ENCODE data around the genes MVB12B and SH2D3C.

DNA sequence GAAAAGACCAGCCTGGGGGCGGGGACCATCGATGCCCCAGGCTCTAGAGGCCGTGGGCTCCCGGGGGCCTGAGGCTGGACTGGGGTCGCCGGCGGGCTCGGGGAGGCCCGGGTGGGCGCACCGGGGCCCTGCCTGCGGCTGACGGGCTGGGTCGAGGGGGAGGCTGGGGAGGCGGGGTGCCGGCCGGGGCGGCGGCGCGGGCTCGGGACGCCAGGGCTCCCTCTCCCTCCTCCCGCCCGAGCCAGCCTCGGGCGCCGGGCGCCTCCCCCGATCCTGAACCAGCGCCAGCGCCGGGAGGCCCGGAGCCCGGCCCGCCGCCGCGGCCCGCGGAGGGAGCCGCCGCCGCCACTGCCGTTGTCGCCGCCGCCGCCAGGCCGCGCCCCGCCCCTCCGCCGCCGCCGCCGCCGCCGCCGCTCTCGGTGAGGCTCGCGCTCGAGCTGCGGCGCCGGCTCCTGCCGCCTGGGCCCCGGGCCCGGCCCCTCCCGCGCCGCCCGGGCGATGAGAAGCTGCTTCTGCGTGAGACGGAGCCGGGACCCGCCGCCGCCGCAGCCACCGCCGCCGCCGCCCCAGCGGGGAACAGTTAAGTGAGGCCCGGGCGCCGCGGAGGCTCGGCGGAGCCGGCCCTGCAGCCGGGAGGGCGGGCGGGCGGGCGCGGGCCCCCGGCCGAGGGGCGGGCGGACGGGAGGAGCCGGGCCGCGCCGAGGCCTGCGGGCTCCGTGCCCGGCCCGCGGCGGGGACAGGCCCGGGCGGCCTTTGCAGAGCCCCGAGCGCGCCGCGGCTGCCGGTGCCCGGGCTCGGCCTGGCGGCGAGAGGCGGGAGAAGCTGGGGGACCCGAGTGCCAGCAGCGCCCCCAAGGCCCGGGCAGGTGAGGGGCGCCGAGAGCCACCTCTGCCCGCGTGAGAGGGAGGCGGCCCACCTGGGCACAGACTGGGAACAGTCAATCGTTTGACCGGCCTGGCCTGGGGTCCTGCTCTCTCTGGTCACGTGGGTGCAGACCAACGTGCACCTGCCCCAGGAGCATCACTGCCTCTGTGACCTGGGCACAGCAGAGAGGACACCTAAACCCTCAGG is at the start of gene MVB12B:
TSS of gene MVB12B (plus strand) at position 398 of the 1,071 bp plus-strand sequence.
- PRO-cap, 2 experiments, result peak in 2 of 2 experiments; most common plus-strand start position 230 of the sequence (in 1); most common minus-strand start position 252 of the sequence (in 1)
- RAMPAGE, long total RNA, 4 experiments, result no peak in any of the 4 experiments

GRCh38 chr9:126376240-126377194 is 49.9 kb downstream of the MVB12B start:
- PRO-cap, 2 experiments, result no peak in any of the 2 experiments
- RAMPAGE, long total RNA, 4 experiments, result no peak in any of the 4 experiments

DNA sequence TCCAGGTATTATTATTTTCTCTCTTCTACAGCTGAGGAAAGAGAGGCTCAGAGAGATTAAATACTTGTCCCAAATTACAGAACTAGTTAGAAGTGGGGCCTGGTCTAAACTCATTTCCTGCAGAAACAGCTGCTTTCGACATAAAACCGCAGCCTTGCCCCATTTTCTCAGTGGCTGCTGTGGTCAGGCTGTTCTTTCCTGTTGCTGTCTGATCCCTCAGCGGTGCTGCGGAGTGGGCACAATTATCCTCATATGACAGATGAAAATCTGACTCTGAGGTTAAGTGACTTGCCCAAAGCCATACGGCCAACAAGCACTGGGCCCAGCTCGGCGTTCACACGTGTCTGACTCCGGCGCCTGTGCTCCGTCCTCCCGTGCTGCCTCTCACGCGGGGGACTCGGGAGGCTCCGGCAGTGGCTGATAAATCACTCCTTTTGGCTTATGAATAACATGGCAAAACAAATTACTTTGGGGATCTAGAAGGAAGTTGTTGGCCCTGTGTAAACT is 142.7 kb upstream of the LMX1B start:
- PRO-cap, 2 experiments, result no peak in any of the 2 experiments
- RAMPAGE, long total RNA, 4 experiments, result no peak in any of the 4 experiments

- PRO-cap, 2 experiments, result no peak in any of the 2 experiments
- RAMPAGE, long total RNA, 4 experiments, result no peak in any of the 4 experiments
Observed at GRCh38 chr9:126763301-126763765, 41.5 kb upstream of the ZBTB43 start.

GRCh38 chr9:127183997-127184643 is 61.7 kb upstream of the ANGPTL2 start:
- PRO-cap, 2 experiments, result no peak in any of the 2 experiments
- RAMPAGE, long total RNA, 4 experiments, result no peak in any of the 4 experiments

DNA sequence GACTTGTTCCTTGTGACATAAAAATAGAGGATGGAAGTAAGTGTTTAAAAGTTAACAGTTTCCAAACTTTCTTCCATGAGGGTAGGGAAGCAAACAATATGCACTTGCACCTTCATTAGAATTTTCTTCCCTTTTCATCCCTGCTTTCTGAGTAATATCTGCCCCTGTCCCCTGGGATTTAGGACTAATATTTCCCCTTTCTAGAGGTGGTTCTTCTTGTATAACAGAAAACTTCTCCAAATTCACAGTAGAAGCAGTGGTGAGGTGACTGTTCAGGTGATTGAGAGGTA is 60.0 kb upstream of the SLC2A8 start:
- PRO-cap, 2 experiments, result no peak in any of the 2 experiments
- RAMPAGE, long total RNA, 4 experiments, result no peak in any of the 4 experiments

DNA sequence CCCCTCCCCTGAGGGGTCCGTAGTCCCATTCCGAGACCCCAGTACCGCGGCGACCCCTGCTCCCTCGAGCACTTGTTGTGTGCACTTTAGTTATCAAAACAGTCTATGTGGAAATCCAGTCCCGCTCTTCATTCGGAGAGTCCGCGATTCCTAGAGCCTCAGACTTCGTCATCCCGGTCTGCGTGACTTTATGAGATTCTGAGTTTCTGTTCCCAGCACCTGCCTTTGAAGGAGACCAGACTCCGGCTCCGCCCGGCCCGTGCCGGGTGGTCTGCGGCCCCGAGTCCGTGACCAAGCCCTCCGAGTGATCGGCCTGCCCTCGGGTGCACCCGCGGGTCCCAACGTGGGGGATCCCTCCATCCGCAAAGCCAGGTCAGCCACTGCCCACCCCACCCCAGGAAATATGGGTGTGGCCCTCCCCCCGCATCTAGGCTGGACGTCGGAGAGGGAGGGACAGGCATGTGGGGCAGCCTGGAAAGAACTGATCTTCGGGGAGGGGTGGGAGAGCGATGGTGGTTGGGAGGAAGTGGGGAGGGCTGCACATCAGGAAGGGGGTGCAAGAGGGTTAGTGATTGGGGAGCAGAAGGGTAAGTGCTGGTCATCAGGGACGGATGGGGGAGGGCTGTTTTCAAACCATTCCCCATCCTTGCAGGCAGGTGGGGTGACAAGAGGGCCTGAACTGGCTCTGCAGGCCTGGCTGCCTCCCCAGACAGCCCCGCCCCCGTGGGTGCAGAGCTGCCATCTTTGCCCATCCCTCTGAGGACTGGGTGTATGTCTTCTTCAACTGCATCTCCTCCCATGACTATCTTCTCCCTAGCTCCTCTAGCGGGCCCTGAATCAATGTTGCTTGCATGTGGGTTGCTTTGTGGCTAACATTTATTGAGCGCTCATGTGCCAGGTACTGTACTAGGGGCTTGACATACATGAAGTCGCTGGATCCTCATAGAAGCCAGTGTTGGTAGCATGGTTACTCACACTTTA is 693 bp downstream of the LRSAM1 start:
- PRO-cap, 2 experiments, result peak in 2 of 2 experiments; most common minus-strand start position 375 of the sequence (in 1)
- RAMPAGE, long total RNA, 4 experiments, result no peak in any of the 4 experiments

- PRO-cap, 2 experiments, result no peak in any of the 2 experiments
- RAMPAGE, long total RNA, 4 experiments, result no peak in any of the 4 experiments
Observed at GRCh38 chr9:127499909-127500242, 48.6 kb downstream of the LRSAM1 start.

DNA sequence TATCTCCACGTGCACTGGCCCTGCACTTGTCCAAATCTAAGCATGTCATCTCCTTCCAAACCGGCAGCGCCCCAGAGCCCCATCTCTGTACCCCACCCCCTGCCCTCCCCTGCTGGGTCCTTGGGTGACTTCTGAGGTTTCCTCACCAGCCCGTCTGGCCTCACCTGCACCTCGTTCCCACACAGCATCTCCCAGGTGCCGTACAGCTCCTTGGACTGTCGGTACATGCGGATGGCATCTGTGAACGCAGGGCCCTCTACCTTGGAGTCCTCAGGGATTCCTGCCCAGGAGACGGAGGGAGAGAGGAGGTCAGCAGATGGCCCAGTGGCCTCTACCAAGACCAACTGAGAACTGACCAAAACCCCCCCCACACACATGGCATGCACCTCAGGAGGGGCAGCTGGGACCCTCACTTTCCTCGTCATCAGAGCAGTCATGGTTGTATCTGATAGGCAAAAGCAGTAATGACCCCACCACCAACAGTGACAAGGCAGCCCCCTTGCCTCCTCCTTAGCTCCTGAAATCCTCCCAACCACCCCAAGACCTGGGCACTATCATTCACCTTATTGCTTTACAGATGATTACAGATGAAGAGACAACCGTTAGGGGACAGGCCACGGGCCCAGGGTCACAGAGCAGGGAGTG is 51.1 kb downstream of the NIBAN2 start:
- PRO-cap, 2 experiments, result no peak in any of the 2 experiments
- RAMPAGE, long total RNA, 4 experiments, result no peak in any of the 4 experiments

- PRO-cap, 2 experiments, result no peak in any of the 2 experiments
- RAMPAGE, long total RNA, 4 experiments, result no peak in any of the 4 experiments
Observed at GRCh38 chr9:127572858-127573419, 4.1 kb upstream of the NIBAN2 start.

DNA sequence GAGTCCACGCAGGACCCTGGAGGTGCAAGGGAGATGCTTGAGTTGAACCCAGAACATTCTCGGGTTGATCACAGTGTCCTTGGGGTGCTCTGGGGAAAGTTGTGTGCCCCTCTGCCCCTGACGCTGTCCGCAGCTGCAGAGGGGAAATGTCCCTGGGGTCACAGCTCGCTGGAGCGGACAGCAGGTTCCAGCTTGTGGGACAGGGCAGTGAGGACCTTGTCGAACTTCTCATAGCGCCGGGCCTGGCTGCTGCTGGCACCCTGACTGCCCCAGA is 3.4 kb upstream of the TOR2A start:
- PRO-cap, 2 experiments, result no peak in any of the 2 experiments
- RAMPAGE, long total RNA, 4 experiments, result no peak in any of the 4 experiments

DNA sequence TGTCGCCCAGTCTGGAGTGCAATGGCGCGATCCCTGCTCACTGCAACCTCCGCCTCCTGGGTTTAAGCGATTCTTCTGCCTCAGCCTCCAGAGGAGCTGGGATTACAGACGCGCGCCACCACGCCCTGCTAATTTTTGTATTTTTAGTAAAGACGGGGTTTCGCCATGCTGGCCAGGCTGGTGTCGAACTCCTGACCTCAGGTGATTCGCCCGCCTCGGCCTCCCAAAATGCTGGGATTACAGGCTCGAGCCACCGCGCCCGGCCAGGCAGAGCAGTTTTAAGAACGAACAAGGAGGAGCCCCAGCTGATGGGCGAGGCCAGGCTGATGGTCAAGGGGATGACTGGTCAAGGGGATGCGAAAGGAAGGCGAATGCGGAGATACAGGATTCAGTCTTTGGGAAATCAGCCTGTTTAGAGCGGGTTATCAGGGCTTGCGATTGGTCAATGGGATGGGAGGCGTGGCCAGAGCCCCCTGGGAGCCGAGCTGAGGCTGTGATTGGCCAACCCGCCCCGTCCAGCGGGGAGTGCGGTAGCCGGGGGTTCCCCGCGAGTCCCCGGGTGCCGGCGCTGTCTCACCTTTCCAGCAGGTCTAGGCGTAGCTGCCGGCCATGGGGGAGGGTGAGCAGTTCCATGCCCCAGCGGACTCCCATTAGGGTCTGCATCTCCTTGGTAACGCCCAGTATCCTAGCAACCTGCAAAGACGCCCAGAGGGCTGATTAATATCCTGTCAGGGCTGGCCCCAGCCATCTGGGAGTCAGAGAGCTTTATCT is 7.4 kb upstream of the TOR2A start:
- PRO-cap, 2 experiments, result no peak in any of the 2 experiments
- RAMPAGE, long total RNA, 4 experiments, result no peak in any of the 4 experiments

DNA sequence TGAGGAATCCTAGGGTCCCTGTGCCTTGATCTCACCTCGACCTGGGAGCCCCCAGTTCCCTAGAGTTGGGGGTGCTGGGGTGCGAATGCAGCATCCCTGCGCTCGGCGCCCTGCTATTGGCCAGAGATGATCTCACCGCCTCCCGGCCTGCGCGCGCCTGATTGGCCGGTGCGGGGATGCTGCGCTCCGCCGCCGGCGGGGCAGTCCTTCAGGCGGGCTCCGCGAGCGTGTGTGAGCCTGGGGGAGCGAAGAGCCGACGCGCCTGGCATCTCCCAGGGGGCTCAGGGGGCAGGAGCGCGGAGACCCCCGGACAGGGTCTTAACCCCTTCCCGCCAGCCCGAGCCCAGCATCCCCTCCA is 18.9 kb upstream of the TOR2A start:
- PRO-cap, 2 experiments, result no peak in any of the 2 experiments
- RAMPAGE, long total RNA, 4 experiments, result no peak in any of the 4 experiments

GRCh38 chr9:127777364-127778006 is 981 bp downstream of the SH2D3C start:
- PRO-cap, 2 experiments, result no peak in any of the 2 experiments
- RAMPAGE, long total RNA, 4 experiments, result no peak in any of the 4 experiments

- PRO-cap, 2 experiments, result peak in 1 of 2 experiments; most common minus-strand start chr9:127778726 (in 1)
- RAMPAGE, long total RNA, 4 experiments, result start-site peak on the minus strand in 4 of 4 experiments, at chr9:127778643-127778748 at its widest, 14 to 45 reads per replicate
Observed at GRCh38 chr9:127778269-127779163, at the start of gene SH2D3C. Gene SH2D3C (minus strand): TSS chr9:127778666.

DNA sequence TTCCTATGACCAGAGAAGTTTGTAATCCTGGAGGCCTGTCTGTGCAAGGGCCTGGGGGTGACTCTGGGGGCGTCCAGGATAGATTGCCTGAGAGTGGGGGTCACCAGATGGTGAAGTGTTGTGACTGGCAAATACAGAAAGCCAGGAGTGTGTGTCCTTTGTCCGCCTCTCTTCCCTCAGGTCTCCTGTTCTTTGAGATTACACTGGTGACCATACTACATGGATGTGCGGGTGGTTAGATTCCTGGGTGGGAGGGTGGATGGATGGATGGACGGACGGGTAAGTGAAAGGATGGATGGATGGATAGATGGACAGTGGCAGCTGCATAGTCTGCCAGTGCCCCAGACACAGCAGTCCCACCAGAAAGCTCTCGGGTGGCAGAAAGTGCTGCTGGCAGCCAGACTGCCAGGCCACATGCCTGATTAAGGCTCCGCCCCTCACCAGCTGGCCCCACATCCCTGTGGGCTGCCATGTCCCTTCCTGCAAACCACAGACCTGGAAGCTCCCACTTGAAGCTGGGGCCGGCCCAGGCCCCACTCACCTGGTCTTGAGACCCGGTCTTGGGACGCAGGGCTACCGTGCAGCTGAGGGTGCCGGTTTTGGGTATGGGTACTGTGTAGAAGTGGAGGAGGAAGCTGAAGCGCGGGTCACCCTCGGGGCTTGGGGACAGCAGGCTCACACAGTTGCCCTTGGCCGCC is 15.0 kb downstream of the FPGS start:
- PRO-cap, 2 experiments, result no peak in any of the 2 experiments
- RAMPAGE, long total RNA, 4 experiments, result no peak in any of the 4 experiments

DNA sequence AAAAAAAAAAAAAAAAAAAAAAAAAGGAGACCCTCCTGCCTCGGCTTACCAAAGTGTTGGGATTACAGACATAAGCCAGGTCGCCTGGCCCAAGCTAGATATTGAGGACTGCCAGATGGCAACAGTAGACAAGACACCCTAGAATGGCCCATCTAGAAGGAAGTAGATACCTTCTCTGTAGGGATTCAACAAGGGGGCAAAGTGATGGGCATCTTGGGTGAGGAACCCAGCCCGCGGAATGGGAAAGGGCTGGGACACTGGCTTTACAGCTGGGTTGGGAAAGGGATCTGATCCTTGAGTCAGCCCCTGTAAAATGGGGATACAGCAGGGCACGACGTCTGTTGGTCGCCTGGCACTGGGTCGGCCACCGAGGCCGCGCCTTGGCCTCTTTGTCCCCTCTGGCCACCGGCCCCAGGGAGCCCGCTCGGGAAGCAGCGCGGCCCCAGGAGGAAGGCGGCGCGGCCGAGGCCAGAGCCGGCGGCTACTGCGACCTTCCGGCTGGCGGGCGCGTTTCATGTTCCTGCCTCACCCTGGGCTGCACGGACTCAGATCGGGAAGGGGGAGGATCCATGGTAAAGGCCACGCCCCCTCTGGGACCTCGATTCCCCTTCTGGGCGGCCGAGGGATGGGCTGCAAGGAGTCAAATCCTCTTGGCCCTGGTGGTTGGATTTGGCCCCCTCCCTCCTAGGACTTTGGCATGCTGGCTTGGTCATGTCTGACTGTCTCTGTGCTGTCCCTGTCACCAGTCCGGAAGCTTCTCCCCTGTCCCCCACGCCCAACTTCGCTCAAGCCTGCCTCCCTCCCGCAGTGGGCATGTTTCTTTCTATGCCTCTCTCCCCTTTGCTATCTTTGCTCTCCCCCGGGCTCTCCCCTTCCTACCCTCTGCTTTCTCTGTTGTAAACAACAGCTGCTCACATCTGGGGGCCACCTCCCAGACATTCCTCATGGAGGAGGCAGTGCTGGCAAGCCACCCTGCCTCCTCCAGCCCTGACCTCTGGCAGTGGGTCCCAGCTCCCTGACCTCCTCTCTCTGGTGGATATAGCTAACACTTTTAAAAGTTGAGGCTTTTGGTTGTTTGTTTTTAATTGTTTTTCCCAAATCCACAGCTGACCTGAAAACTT is 25.7 kb downstream of the FPGS start:
- PRO-cap, 2 experiments, result peak in 2 of 2 experiments; most common plus-strand start position 601 of the sequence (in 1); most common minus-strand start position 516 of the sequence (in 1)
- RAMPAGE, long total RNA, 4 experiments, result no peak in any of the 4 experiments

DNA sequence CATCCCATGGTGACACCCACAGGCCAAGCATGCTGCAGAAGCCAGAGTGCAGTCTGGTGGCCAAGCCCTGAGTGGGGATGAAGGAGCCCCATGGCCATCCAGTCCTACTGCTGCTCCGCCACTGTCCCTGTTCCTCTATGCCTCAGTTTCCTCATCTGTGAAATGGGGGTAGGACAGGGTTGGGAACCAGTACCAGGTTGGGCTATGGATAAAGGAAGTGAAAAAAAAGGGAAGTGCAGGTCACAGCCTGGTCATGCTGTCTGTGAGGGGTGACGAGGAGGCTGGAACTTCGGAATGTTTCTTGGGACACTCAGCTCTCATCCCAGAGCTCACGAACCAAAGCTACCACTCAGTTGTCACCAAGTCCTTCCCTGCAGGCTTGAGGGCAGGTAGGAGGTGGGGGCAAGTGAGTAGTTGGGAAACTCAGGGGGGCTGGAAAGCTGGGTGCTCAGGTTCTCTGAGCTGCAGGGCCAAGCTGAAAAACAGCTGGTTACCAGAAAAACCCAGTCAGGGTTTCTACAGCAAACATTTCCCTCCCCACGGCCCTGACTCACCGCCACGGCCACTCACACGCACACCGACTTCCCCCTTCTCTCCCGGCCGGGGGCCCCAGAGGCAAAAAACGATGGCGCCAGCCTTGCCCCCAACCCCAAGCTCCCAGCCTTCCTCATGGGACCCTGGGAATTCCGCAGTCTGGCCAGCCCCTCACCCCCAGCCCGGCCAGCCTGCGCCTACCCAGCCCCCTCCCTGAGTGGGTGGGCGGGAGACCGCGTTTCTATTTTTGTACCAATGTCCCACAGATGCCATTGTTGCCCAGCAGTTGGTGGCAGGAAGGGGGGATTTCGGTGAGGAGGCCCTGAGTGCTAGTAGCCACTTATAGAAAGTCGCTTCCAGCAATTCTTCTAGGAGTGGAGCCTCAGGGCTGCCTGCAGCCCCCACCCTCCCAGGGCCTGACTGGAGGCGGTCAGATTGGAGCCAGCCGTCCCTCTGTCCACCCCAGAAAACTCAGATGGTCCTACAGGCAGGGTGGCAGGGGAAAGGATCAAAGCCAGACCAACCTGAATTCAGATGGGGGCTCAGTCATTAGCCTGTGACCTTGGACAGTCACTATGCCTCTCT is 18.5 kb downstream of the ENG start:
- PRO-cap, 2 experiments, result no peak in any of the 2 experiments
- RAMPAGE, long total RNA, 4 experiments, result no peak in any of the 4 experiments

DNA sequence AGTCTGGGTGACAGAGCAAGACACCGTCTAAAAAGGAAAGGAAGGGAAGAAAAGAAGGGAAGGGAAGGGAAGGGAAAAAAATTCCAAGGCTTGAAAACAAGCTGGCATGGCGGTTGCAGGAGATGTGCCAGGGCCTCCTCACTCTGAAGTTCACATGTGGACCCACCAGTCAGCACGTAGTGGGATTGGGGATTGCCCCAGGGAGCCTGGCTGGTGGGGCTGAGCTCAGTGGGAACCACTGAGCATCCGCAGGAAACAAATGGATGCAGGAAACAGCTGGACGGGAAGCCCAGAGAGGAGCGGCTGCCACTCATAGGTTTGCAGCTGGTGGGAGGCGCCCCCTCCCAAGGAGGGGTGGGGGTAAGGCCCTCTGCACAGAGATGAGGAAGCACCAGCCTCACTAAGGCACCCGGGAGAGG is 5.1 kb upstream of the AK1 start:
- PRO-cap, 2 experiments, result no peak in any of the 2 experiments
- RAMPAGE, long total RNA, 4 experiments, result no peak in any of the 4 experiments

DNA sequence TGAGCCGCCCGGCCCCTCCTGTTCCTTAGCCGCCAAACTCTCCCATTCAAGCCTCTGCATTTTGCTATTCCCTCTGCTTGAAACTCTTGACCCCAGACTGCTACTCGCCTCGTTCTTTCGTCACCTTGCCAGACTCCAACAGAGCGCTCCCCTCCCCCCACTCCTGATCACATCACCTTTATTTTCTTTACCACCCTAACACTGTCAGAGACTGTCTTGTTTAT is 760 bp upstream of the PIP5KL1 start:
- PRO-cap, 2 experiments, result no peak in any of the 2 experiments
- RAMPAGE, long total RNA, 4 experiments, result no peak in any of the 4 experiments

Data from upper lobe of left lung (tissue), 5 donors.